Measurements from ENCODE around the genes MTMR1, GABRQ, CSAG2, NSDHL and IRAK1.

- PRO-cap: bidirectional peak, plus-strand start at chrX:150693403, minus-strand start at chrX:150693278; unidirectional peak, minus-strand start at chrX:150693774
Observed at GRCh38 chrX:150693084-150694162, at the start of gene MTMR1. Gene MTMR1 (plus strand): TSS chrX:150693396.

DNA sequence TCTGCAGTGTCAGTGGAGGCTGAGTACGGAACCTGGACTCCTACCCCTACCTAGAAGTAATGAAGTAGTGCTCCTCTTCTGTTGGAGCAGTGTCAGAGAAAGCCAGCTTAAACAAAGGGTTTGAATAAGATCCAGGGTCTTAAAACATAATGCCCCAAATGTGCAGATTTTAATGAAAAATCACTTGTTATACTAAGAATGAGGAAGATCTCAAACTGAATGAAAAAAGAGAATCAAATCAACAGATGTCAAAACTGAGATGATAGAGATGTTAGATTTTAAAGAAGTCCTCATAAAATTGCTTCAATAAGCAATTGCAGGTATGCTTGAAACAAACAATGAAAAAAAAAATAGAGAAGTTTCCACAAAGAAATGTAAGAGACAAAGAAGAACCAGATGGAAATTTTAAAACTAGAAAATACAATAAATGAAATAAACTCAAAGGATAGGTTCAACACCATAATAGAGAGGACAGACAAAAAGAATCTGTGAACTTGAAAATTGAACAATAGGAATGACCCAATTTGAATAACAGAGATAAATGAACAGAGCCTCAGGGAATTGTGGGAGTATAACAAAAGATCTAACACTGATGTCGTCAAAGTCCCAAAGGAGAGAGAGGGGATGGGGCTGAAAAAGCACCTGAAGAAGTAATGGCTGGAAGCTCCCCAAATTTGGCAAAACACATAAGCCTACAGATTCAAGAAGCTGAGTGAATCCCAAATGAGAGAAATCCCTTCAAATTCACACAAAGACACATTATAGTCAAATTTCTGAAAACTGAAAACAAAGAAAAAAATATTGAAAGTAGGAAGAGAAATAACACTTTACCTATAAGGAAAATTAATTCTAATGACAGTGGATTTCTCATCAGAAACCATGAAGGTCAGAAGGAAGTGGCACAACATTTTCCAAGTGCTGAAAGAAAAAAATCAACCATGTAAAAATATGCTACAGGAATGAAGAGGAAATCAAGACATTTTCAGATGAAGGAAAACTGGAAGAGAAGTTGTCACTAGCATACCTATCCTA is 11.8 kb downstream of the MTMR1 start:
- PRO-cap: no peak

DNA sequence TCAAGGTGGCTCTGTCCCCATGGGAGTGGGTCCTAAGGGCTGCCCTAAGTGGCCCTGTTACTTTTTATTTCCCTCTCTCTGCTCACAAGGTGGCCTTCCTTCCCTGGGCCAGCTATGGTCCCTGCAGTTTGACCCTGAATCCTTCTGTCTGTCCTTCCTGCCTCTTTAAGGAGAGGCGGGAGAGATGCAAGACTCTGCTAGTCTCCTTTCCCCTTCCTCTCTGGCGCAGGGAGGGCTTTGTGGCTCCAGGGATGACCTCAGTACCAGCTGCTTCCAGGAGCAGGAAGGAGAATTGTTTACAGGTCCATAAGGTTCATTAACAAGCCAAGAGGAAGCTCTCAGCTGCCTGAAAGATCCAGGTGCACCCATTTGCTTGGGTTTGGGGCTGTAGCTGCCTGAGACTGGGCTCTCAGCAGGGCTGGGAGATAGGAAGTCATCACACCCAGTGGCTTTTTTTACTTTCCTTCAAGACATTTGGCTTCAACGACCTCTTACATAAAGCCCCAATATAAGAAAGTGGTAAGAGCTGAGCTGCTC is 4.1 kb upstream of the FATE1 start:
- PRO-cap: no peak

- PRO-cap: no peak
Observed at GRCh38 chrX:151789191-151789586, 54.6 kb downstream of the CNGA2 start.

GRCh38 chrX:151970543-151971551 is 3.6 kb downstream of the GABRE start:
- PRO-cap: no peak

DNA sequence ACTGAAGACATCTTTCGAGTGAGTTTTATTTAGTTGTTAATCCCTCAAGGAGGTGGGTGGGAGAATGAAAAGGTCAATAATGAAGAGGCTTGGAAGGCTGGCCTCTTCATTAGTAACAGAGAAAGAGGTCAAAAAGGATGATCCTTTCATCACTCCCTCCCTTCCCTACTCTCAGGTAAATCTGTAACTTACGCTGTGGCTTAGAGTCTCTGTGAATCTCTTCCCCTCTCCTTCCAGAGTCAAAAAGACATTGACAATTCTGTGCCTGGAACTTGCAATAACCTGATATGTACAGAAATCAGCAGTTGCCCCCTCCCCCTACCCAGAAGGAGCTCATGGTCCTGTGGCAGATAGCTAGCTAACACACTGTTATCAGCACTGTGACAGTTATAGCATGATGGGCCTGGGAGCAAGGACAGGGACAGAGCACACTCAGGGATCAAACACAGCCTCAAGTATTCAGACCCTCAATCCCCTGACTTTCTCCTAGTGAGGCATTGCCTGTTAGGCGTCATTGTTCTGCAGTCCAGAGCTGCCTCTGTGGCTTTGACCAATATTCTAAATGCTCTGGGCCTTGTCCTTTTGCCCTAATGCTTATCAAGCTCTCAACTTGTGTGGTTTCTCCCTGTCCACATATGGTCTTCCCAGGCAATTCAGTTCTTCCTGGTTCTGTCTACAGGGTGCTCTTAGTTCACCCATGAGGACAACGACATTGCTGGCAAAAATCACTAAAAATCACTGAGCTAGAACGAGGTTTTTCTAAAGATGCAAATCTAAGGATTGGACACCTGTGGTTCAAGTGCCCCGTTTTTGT is 18.7 kb upstream of the MAGEA10 start:
- PRO-cap: no peak

- PRO-cap: no peak
Observed at GRCh38 chrX:152637565-152638335, at the start of gene GABRQ. Gene GABRQ (plus strand): TSS chrX:152637895.

DNA sequence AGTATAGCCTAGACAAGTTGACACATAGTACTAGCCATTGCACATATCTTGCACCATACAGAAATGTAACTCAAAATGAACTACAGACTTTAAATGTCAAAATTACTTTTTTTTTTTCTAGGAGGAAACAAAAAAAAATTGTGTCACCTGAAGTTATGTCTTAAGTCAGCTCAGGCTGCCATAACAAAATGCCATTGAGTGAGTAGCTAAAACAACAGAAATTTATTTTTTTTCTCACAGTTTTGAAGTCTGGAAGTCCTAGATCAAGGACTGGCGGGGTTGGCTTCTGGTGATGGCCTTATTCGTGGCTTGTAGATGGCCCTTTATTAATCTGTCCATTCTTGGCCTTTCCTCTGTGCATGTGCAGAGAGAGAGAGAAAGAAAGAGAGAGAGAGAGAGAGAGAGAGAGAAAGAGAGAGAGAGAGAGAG is at the start of gene CSAG2:
CSAG2 (minus strand) TSS at position 51 of the 429 bp plus-strand sequence.
- PRO-cap: no peak

GRCh38 chrX:152830413-152831497 is at the start of gene NSDHL:
Gene NSDHL (plus strand): TSS chrX:152831063.
- PRO-cap: bidirectional peak, plus-strand start at chrX:152831035, minus-strand start at chrX:152830734

- PRO-cap: no peak
Observed at GRCh38 chrX:153226537-153227160, 39.3 kb upstream of the PWWP4 start.

GRCh38 chrX:153334776-153335189 is 830 bp downstream of the ZNF275 start:
- PRO-cap: no peak

GRCh38 chrX:153642155-153642780 is 4.7 kb upstream of the DUSP9 start:
- PRO-cap: no peak

- PRO-cap: no peak
Observed at GRCh38 chrX:153684835-153685713, 2.7 kb upstream of the SLC6A8 start.

- PRO-cap: no peak
Observed at GRCh38 chrX:153740535-153740974, 15.9 kb downstream of the ABCD1 start.

GRCh38 chrX:153921442-153922468 is 4.3 kb downstream of the ARHGAP4 start:
- PRO-cap: no peak

DNA sequence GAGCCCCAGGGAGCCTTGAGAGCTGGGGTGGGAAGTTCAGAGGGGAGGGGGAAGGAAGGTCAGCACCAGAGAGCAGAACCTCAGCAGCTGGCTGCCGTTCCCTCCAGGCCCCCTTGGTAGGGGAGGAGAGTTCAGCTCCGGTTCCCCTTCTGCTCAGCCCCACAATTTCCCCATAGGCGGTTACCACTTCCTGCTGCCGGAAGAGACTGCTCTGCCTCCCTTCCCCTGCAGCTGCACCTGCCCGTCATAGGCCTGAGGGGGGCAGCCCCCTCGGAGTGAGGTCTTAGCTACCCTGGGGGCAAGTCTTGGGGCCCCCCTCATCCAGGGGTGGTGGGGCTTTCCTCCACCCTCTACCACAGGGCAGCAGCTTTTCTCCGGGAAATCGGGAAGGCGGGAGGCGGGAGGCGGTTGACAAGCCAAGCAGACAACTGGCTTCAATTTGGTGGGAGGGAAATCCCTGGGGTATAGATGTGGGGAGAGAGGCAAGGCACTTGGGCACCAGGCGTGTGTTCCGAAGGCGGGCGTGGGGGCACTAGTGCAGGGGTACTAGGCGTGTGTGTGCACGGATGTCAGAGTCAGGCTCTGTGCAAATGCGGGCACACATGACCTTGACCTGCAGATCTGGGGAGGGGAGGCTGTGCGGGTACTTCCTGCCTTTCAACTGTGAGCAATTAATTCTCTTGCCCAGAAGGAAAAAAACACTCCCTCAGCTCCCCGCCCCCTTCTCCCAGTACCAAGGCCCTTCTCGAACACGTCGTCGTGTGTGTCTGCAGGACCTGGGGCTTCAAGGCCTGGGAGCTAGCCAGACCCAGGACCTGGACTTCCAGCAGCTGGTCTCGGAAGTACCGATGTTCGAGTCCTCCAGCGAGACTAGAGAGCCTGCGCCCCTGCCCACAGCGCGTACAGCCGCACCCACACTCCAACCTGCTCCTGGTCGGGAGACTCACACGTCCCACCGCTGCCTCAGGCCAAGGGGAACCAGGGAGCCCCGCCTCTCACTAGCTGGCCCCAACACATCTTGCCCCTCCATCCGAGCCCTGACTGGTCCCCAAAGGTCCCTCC is 1.0 kb upstream of the ARHGAP4 start:
- PRO-cap: bidirectional peak, plus-strand start at position 201 of the sequence, minus-strand start at position 115 of the sequence

GRCh38 chrX:153927799-153928890 is 2.1 kb upstream of the ARHGAP4 start:
- PRO-cap: bidirectional peak, plus-strand start at chrX:153928628, minus-strand start at chrX:153928251

DNA sequence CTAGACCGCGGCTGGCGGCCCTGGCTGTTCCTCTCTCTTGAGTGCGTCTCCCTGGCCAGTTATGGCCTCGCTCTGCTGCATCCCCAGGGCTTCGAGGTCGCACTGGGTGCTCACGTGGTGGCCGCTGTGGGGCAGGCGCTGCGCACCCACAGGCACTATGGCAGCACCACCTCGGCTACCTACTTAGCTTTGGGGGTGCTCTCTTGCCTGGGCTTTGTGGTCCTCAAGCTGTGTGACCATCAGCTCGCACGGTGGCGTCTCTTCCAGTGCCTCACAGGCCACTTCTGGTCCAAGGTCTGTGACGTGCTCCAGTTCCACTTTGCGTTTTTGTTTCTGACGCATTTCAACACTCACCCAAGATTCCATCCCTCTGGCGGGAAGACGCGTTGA is 9.9 kb downstream of the TMEM187 start:
- PRO-cap: no peak

GRCh38 chrX:154017796-154018431 is 1.8 kb downstream of the IRAK1 start:
- PRO-cap: no peak

DNA sequence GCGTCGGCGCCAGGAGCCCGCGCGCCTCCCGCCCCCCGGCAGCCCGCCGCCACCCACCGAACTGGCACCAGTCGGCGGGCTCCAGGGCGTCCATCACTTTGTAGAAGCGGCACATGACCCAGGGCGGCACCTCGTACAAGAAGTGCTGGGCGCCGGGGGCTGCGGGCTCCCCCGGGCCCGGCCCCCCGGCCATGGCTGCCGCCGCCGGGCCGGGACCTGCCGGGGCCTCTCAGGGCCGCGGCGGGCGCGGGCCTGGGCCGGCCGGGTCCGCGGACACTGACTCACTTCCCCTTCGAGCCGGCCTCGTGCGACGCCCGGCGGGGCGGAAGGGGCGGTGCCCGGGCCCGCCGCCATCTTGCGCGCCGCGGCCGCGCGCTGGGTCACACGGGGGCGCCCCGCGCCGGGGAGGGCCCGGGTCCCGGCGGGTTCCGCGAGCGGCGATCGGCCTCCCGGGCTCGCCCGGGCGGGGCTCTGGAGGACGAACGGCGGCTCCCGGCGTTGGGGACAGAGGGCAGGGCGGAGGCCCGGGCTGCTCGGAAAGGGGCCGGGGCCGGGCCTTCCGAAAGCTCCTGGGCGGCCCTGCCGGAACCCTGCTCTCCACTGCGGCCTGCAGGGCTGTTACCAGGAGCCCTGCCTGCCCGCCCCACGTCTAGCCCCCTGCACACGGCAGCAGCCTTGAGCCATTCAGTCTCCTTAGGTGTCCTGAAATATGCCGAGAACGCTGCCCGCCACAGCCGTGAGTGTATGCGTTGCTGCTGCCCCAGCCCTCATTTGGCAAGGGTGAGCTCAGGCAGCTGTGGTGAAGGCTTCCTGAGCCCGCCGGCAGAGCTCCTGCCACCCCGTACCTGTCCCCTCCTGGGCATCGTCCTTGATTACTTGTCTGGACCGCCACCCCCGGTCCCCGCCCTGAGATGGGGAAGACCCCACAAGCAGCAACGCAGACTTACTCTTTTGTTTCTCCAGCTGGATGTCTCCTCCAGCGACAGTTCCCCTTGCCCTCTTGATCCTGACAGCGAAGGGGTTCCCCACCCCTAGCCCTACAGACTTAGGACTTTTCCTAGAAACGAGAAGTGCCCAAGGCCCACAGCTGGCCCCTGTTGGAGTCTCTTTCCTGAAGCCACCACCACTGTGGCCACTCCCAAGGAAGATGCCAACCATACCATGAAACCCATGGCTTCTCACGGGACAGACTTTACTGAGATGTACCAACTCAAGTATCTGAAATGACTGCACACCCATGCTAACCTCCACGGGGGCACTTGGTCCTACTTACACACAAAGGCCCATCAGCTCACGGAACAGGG is at the start of gene IRAK1:
IRAK1 (minus strand) TSS at position 283 of the 1,304 bp plus-strand sequence.
- PRO-cap: bidirectional peak, plus-strand start at position 353 of the sequence, minus-strand start at position 278 of the sequence